ENCODE measurements around a stretch of chr2.

- PRO-cap, result bidirectional peak, plus-strand start at chr2:88016841, minus-strand start at chr2:88016547
Measured at GRCh38 chr2:88015778-88016653, 39.6 kb downstream of the KRCC1 start.

GRCh38 chr2:88016654-88017371, 38.8 kb downstream of the KRCC1 start:
- PRO-cap, result bidirectional peak, plus-strand start at chr2:88016841, minus-strand start at chr2:88016547

GRCh38 chr2:88054743-88055045, 889 bp downstream of the KRCC1 start:
- PRO-cap, result no peak

DNA sequence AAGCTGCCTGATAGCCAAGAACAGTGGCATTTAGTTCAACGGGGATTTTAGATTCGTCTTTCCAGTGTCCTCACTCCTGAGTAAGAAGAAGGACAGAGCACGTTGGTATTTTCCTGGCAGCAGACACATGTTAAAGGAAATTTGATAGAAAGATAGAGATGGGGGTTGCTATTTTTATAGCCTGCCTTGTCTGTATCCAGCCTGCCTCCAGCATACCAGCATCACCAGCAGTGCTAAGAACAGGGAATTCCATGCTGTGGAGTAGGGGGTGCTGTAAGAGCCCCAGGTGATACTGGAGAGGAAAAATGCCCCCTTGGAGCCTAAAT, 1.1 kb upstream of the SMYD1 start:
- PRO-cap, result no peak

DNA sequence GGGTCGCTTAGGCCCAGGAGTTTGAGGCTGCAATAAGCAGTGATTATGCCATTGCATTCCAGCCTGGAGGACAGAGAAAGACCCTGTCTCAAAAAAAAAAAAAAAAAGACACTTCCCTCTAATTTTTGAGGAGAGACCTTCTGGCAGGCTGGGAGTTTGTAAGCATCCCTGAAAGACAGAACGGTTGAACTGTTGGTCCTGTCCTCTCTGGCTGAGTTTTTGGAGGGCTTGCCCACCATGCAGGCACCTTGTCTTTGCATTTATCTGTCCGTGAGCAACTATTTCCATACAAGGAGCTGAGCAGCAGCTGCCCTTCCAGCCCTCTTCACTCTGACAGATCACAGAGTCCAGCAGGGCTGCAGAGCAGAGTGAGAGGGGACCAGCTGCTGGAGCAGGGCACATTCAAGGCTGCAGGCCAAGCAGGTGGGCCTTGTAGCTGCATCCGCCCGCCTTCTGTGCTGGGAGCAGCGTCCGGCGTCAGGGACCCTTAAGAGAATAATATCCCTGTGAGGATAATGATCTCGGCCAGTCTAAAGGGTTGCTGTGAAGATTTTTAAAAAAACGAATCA, 9.4 kb downstream of the SMYD1 start:
- PRO-cap, result no peak

GRCh38 chr2:88138391-88138760, 10.5 kb upstream of the FABP1 start:
- PRO-cap, result no peak

DNA sequence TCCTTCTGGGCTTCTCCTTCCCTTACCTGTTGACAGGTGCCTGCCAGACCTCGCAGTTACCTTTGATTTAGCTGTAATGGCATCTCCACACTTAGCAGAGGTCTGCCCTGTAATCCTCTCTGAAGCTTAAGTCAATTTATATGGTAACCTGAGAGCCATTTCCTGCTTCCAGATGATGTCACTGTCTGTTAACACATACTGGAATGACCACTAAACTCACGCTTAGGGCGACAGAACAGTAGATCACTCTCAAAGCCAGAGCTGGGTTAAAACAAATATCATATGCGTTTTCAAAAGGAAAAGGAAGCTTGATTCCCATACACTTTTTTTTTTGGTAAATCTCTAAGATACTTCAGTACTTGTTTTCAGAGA, 29.5 kb upstream of the FOXI3 start:
- PRO-cap, result no peak

GRCh38 chr2:88574621-88575391, 50.4 kb downstream of the TEX37 start:
- PRO-cap, result no peak

- PRO-cap, result no peak
Measured at GRCh38 chr2:88590654-88591281, 36.5 kb downstream of the EIF2AK3 start.

GRCh38 chr2:88737684-88738047, 46.2 kb downstream of the RPIA start:
- PRO-cap, result no peak

GRCh38 chr2:88765232-88766394, 74.1 kb downstream of the RPIA start:
- PRO-cap, result no peak

DNA sequence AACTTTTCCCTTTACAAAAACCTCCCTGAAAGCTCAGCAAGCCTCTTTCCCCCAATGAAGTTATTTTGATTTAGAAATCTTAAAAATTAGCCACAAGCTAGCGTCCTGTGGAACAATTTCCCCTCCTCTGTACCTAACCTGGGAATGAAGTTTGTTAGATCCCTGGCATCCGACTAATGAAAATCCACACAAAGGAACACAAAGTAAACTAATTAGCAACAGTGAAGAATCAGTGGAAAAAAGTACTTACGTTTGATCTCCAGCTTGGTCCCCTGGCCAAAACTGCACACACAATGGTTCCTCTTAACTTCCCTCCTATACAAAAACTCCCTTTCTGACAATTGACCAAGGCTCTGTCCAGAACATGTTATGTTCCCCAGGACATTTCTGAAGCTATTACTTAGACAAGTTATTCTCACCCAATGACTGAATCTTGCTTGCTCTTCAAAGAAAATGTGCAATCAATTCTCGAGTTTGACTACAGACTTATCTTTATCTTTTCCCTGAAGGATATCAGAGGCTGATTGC, 169.9 kb downstream of the RPIA start:
- PRO-cap, result no peak

- PRO-cap, result no peak
Measured at GRCh38 chr2:88880375-88880815, 188.9 kb downstream of the RPIA start.

- PRO-cap, result no peak
Measured at GRCh38 chr2:88885871-88886398, 194.5 kb downstream of the RPIA start.

DNA sequence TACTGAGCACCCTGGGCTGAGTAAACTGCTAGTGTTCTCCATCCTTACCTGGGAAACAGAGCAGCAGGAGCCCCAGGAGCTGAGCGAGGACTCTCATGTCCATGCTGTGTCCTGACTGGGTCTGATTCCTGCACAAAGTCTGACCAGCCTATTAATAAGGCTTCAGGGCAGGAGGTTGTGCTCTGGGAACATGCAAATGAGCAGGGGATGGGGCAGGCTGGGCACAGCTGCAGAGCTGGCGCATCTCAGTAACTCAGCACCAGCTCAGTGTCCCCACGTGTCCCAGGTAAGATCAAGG, 408.7 kb downstream of the RPIA start:
- PRO-cap, result no peak

DNA sequence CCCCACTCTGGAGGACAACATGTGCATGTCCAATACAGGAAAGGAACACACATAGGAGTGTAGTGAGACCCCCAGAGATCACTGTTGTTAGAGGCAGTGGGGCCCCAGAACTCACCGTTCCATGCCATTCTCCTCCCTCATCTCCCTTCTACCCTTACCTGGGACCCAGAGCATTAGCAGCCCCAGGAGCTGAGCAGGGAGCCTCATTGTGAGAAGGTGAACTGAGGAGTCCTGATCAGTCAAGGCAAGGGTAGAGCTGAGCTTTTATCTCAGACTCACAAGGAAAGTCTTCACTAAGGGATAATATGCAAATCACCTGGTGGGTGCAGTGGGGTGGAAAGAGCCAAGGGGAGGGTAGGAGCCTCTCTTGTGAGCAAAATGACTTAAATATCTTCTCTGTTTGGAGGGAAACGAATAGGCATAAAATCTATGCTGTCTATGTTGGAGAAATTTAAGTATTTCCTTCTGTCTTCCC, 553.9 kb downstream of the RPIA start:
- PRO-cap, result no peak

GRCh38 chr2:94202348-94202705, 384.8 kb upstream of the AQP7B start:
- PRO-cap, result no peak

DNA sequence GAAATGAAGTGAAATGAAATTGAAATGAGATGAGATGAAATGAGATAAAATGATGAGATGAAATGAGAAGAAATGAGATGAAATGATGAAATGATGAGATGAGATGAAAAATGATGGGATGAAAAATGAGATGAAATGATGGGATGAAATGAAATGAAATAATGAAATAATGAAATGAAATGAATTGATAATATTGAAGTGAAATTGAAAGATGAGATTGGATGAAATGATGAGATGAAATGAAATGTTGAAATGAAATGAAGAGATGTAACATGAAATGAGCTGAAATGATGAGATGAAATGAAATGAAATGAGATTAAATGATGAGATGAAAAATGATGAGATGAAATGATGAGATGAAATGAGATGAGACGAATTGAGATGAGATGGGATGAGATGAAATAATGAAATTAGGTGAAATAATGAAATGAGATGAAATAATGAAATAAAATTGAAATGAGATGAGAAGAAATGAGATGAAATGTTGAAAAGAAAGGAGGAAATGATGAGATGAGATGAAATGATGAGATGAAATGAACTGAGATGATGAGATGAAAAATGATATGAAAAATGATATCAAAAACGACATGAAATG, 366.0 kb upstream of the AQP7B start:
- PRO-cap, result no peak

DNA sequence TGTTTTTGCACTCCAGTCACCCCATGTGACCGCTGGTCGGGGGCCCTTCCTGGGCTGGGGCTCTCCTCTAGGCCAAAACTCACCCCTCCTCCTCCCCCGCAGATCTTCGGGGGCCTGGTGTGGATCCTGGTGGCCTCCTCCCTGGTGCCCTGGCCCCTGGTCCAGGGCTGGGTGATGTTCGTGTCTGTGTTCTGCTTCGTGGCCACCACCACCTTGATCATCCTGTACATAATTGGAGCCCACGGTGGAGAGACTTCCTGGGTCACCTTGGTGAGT, 22.3 kb downstream of the MAL start:
- PRO-cap, result no peak

DNA sequence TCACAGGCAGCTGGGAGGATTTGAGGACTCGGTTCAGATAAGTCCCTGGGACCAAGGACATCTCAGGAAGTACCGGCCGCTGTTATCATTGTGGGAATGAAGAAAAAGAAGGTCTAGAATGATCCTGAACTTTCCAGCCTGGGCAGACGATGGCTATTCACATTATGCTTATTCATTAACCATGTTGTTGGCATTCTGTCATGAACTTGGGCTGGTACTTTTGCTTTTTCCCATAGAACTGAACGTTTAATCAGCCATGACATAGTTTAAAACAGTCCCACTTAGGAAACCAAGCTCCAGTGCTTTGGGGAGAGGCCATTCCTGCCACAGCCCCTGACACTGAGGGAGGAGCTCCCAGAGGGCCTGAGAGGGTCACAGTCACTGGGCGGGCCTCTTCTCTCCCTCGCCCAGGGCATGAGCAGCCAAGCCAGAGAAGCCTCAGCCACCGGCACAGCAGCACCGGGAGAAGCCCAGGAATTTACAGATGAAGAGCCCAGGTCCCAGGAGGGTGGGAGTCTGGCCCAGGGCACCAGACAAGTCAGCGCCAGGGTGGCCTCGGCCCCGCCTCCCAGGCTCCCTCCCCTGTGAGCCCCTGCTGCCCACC, 33.5 kb downstream of the MAL start:
- PRO-cap, result no peak